Metastatic Breast Carcinoma in the Ovary (tissue), 3 donors: ENCODE data around the genes AKIP1 and DENND5A.

- PRO-cap, 3 experiments: no peak in any of the 3 experiments
Measured at GRCh38 chr11:8733670-8734318, 51.2 kb downstream of the RPL27A start.

DNA sequence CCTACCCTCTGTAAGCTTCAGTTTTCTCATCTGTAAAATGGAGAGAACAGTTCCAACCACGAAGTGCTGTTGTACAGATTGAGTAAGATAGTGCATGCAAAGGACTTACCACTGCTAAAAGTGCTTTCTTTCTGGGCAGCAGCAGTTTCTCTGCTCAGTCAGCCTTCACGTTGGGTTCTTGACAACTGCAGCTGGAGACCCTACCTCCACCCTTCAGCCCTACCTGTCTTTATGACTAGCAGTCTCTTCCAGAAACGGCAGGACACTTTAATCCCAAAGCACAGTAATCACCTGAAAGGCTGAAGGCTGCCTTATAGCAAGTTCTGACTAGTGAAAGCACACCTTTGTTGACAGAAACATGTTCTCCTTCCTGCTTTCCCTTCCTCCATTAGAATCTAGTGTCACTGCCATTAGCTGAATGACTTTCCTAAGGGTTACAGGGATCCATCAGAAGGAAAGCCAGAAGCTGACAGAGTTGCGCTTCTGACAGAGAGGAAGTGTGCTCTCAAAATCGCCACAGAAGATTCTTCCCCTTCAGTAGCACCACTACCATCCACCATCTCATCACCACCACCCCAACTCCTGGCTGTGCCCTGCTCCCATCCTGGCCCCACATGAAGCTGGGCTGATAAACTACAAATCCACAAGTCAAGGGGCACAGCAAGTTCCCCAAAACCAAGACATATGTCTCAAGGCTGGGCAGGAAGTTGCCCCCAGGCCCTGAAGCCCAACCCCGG is 36.3 kb downstream of the DENND2B start:
- PRO-cap, 3 experiments: no peak in any of the 3 experiments

- PRO-cap, 3 experiments: peak in 3 of 3 experiments; most common plus-strand start chr11:8911255 (in 3); most common minus-strand start chr11:8911037 (in 2)
Measured at GRCh38 chr11:8910709-8911932, at the start of gene AKIP1. TSS of gene AKIP1 (plus strand) at chr11:8911189.

DNA sequence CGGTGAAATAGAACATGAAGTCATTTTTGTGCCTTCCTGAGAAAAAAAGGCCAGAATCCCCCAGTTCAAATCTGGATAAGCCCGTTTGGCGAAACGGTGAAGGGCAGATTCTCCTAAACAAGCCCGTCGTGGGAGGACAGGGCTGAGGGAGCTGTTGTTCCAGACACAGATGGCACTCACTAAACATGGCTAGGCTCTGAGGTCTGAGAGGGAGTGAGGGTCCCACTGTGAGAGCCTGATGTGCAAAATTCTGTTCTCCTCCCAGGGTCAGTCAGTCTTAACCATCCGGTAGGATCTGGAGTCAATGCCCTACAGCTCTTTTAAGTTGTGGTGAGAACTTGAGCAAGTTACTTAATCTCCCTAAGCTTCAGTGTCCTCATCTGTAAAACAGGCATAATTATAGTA is 40.1 kb downstream of the SCUBE2 start:
- PRO-cap, 3 experiments: no peak in any of the 3 experiments

GRCh38 chr11:9265241-9265602 is at the start of gene DENND5A:
TSS of gene DENND5A (minus strand) at chr11:9265350.
- PRO-cap, 3 experiments: peak in 3 of 3 experiments; most common plus-strand start chr11:9265444 (in 2); most common minus-strand start chr11:9265343 (in 3)

DNA sequence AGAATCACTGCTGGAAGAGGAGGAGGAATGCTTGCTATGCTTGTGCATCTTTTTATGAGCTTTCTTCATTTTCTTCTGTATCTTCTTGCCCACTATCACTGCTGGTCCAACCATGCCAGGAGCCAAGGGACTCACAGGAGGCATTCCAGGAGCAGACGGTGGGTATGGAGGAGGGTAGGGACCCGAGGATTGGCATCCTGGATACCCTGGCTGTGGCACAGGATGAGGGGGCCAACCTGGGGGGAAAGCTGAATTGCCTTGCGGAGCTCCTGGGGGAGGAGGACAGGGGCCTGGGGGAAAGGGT is 3.2 kb downstream of the TMEM41B start:
- PRO-cap, 3 experiments: no peak in any of the 3 experiments

GRCh38 chr11:9437676-9438329 is 23.0 kb upstream of the ZNF143 start:
- PRO-cap, 3 experiments: no peak in any of the 3 experiments

DNA sequence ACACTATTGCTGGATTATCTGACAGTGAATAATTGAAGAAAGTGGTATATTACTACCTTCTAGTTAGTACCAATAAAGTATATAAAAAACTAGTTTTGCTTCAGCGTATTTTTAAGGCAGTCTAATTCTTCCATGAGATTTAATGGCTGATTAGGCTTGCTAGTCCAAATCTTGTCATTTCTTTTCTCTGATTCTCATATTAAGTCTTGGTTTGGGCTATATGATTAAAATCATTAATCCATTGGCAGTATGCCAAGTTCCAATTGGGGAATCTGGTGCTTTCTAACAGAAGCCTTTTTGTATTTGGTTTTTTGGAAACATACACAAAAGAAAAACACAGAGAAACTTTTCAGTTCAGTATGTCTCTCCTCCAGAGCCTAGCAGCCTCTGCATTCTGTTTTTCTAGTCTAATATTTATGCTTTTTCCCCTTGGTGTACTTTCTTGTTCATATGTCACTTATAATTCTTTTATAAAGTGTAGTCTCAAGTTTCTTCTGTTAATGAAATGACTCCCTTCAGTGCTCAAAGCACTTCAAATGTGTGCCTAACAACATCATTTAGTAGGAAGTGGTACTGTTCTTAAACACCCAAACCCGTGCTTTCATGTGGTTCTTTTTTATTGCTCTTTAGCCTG is 38.0 kb downstream of the SWAP70 start:
- PRO-cap, 3 experiments: no peak in any of the 3 experiments

DNA sequence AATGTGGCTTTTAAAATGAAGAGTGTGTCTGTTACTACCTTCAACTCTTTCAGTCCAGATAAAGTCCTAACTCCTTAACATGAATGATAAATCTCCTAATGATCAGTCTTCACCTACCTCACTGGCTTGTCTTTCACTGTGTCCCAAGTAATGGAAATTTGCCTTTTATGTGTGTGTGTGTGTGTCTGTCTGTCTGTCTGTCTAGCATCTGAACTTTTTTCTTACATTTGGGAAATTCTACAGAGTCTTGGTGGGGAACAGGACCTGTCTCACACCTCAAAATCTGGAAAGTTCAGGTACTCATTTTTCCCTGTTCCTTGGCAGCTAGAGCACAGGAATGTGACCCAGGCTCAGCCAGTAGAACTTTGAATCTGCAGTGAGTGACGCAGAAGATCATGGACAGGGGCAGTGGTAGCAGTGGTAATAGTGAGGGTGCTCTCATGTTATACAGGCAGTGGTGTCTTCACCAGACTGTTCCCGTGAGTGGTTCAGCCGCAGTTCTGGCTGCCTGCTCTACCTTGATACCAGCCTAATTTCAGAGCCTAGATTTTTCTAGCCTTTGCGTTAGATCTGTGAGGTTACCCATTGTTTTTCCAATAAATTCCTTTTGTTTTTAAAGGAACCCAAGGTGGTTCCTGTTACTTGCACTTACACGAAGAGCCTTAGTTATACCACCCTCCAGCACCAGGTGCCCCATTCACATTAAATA is 47.5 kb downstream of the SWAP70 start:
- PRO-cap, 3 experiments: no peak in any of the 3 experiments

DNA sequence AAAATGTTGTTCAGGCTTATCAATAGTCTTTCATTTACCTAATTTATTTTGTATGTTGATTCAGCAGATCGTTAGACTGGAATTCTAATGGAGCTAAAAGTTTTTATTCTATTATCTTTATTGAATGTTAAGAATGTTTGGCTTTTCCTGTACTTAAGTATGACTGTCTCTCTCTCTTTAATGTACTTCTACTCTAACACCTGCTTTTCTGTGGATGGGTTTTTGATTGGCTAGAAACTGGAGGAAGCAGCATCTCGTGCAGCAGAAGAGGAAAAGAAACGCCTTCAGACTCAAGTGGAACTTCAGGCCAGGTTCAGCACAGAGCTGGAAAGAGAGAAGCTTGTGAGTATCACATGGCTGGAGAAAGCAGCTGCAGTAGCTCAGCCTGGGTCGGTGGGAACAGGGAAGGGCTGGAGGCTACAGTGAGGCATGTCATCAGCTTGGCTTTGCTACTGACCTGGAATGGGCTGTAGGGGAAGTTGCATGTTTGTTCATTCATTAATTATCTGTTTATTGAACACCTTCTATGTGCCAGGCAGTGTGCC is 74.2 kb downstream of the SWAP70 start:
- PRO-cap, 3 experiments: peak in 2 of 3 experiments; most common plus-strand start position 305 of the sequence (in 1); most common minus-strand start position 165 of the sequence (in 2)

DNA sequence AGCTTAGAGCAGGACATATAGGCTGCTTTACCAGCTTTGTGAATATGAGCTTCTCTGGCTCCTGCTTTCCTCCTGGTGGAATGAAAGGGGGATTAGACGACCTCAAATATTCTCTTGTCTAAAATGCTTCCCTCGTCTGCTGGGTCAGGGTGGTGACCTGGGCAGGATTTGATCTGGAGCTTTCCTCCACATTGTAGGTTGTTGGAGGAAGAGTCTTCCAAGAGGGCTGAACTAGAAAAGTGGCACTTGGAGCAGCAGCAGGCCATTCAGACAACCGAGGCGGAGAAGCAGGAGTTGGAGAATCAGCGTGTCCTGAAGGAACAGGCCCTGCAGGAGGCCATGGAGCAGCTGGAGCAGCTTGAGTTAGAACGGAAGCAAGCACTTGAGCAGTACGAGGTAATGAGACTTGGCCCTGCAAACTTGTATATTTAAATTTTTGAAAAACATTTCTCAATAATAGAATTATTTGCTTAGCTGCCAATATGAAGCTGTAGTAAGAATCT is 83.8 kb downstream of the SWAP70 start:
- PRO-cap, 3 experiments: no peak in any of the 3 experiments

DNA sequence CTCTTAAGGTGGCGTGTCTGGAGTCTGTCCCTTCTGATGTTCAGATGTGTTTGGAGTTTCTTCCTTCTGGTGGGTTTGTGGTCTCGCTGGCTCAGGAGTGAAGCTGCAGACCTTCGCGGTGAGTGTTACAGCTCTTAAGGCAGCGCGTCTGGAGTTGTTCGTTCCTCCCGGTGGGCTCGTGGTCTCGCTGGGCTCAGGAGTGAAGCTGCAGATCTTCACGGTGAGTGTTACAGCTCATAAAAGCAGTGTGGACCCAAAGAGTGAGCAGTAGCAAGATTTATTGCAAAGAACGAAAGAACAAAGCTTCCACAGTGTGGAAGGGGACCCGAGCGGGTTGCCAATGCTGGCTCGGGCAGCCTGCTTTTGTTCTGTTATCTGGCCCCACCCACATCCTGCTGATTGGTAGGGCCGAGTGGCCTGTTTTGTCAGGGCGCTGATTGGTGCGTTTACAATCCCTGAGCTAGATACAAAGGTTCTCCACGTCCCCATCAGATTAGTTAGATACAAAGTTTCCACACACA is 161.6 kb downstream of the SBF2 start:
- PRO-cap, 3 experiments: no peak in any of the 3 experiments

GRCh38 chr11:10138196-10138923 is 155.7 kb downstream of the SBF2 start:
- PRO-cap, 3 experiments: no peak in any of the 3 experiments

GRCh38 chr11:10281380-10281937 is 12.6 kb downstream of the SBF2 start:
- PRO-cap, 3 experiments: no peak in any of the 3 experiments

DNA sequence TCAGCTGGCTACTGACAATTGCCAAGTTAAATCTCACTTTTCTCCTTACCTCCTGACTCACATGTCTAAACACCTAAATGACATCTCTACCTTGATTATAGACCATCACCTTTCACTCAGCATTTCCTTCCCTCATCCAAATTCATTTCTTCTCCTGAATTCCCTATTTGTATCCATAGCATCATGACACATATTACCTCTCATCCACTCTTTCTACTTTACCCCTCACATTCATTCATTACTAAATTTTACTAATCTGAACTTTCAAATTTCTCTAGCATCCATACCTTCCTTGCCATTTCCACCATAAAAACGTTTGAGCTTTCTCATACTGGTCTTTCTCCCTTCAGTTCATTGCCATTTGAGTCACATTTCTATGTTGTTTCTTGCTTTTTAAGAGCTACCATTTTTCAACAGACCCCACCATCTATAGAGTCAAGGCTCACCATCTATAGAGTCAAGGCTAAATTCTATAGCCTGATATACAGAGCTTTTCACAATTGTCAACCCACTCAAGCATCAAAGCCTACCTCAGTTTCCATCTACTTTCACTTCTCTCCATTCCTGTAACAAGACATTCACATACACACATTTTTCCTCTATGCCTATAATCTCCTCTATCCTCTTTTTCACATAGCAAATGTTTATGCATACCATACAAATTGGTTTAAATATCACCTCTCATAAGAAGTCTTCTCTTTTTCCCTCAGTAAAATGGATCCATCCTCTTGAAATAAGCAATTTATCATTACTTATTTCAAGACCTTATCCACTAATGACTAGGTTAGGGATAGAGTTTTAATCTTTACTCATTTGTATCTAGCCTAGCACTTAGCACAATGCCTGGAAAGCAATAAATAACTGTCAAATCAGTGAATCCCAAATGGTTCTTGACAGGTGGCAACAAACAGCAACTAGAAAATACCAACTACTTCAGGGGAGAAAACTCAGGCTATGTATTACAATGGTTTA is 11.3 kb downstream of the SBF2 start:
- PRO-cap, 3 experiments: no peak in any of the 3 experiments

GRCh38 chr11:10303105-10303668 is 1.7 kb upstream of the ADM start:
- PRO-cap, 3 experiments: no peak in any of the 3 experiments

DNA sequence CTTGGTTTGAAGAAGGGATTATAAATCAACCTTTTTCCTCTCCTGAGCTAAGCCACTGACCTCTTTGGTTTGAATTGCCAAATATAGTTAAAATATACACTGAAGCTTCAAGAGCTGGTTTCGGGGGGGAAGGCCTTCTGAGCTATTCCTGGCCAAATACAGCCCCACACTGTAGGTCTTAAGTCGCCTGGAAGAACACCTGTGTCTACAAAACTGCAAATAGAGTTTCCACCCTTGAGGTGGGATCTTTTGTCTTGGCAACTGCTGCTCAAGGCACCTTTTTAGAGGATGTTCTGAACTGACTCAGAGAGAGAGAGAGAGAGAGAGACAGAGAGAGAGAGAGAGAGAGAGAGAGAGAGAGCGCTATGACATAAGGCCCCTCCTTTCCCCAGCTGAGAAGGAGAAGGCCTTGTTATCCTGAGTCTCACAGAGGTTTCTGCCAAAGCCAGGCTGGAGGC is 5.5 kb downstream of the ADM start:
- PRO-cap, 3 experiments: no peak in any of the 3 experiments

GRCh38 chr11:10385600-10386171 is 69.4 kb upstream of the AMPD3 start:
- PRO-cap, 3 experiments: no peak in any of the 3 experiments

DNA sequence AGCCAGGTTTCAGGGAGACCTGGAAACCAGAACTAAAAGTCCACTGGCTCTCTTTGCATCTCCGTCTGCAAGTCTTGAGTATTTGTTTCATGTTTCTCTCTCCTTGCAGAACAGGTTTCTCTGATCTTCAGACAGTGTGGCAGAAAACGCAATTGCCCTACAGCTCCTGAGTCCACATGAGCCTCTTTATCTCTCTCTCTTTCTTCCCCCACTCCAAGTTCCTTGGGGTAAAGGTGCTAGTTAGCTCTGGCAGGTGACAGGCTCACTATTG is 66.9 kb upstream of the AMPD3 start:
- PRO-cap, 3 experiments: peak in 2 of 3 experiments; most common minus-strand start position 76 of the sequence (in 2)

- PRO-cap, 3 experiments: peak in 1 of 3 experiments; most common minus-strand start chr11:10589091 (in 1)
Measured at GRCh38 chr11:10588723-10589442, 20.4 kb upstream of the LYVE1 start.